Smooth muscle cell (in vitro differentiated cells): Measurements from ENCODE around the genes GPER1, ZFAND2A and ELFN1.

- RAMPAGE, long total RNA: no peak
Observed at GRCh38 chr7:908491-909346, 32.4 kb downstream of the GET4 start.

- RAMPAGE, long total RNA: no peak
Observed at GRCh38 chr7:924672-925152, 29.8 kb downstream of the ADAP1 start.

DNA sequence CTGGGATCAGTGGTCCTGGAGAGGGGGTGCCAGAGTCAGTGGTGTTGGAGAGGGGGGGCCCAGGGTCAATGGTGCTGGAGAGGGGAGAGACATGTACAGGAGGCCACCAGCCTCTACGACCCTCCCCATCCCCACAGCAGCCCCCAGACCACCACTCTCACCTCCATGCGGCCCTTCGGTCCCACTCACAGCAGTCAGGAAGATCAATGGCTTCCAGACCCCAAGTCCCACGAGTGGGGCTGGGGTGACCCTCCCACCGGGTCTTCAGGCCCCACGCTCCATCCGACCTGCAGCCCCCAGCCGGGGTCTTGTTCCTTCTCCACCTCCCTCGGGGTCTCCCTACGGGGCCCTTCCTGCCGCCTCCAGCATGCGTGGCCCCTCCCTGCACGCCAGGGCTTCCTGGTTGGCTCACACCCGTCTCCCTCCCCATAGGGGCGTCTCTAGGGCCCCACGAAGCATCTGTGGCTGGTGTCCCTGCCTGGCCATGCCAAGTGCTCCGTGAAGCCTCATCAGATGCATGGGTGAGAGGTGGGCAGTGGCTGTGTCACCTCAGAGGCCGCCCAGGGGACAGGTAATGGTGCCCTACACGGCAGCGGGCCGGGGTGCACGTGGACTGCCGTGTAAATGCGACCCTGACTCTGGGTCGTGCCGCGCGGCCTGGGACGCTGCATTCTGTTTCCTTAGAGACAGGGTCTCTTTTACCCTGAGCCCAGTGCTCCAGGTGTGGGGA is 20.0 kb downstream of the ADAP1 start:
- RAMPAGE, long total RNA: no peak

GRCh38 chr7:957380-957851 is 2.9 kb upstream of the ADAP1 start:
- RAMPAGE, long total RNA: no peak

- RAMPAGE, long total RNA: no peak
Observed at GRCh38 chr7:981975-982708, 839 bp upstream of the CYP2W1 start.

- RAMPAGE, long total RNA: no peak
Observed at GRCh38 chr7:1059318-1059893, 15.1 kb downstream of the GPR146 start.

DNA sequence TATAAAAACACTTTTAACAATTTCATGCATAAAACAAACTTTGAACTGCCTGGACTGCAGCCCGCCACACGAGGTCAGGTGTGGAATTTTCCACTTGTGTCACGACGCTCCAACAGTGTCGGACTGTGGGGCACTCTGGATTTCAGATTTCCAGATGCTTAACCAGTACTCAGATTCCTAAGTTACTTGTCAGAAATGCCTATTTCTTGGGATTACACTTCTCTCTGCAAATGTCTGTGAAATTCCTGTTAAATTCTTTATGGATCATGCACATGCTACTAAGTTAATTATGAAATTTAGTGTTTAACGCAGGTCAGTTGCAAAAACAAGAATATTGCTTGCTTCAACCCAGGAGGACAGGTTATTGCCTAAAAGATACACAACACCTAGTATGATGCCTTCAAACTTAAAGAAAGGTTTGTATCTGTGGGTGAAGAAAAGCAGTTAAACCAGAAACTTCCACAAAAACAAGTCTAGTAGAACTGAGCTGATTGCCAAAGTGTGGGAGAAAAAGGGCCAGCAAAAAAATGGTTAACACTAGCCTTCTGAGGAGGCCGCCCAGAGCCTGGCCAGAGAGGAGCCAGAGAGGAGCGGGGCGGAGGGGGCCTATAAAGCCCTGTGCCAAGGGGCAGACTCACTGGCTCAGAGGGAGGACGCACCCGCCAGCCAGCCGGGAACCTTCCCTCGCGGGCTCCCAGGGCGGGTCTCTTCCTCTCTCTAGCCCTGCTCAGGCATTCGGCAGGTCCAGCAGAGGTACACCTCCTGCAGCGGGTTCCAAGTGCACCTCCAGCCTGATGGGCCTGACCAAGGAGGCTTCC is at the start of gene GPER1:
Gene GPER1, plus strand, starts transcription at position 637 of the 818 bp plus-strand sequence.
- RAMPAGE, long total RNA: no peak

DNA sequence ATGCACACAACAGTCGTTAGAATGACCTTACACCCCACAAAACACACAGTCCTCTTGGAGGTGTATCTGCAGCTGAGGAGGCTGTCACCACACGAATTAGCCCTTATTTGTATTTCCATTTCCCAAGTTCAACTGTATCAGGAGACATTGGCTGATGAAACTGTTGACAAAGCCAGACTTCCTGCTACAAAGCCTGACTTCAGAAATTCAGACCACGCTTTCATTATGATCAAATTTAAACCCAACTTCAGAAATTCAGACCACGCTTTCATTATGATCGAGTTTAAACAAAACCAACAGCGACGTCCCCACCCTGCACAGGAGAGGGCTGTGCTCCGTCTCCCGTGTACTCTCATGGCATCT is 15.5 kb downstream of the GPER1 start:
- RAMPAGE, long total RNA: no peak

DNA sequence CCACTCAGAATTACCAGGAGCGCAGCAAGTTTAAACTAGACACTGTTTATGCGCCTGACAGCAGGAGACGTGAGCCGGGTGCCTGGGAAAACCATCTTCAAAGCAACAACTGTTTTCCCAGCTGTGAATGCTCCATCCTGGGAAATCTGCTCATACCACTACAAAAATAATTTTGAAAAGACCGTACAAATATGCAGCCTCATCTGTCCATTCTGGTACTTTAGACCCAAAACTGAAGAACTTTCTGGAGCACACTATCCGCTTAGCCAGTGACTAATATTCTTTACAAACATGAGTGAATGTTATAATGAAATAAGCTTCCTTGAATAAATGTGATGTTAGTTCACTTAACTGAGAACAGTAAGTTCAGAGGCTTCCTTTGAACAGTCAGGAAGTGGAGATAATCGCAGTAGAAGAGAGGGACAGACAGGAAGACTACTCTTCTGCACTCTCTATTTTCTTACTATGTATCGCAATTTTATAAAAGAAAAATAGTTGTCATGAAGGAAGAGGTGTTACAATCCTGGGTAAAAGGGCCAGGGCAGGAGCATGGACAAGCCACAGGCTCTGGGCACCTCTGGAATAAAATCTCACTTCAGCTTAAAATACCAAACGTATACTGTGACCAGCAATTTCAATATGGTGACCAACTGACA is 16.8 kb downstream of the GPER1 start:
- RAMPAGE, long total RNA: no peak

DNA sequence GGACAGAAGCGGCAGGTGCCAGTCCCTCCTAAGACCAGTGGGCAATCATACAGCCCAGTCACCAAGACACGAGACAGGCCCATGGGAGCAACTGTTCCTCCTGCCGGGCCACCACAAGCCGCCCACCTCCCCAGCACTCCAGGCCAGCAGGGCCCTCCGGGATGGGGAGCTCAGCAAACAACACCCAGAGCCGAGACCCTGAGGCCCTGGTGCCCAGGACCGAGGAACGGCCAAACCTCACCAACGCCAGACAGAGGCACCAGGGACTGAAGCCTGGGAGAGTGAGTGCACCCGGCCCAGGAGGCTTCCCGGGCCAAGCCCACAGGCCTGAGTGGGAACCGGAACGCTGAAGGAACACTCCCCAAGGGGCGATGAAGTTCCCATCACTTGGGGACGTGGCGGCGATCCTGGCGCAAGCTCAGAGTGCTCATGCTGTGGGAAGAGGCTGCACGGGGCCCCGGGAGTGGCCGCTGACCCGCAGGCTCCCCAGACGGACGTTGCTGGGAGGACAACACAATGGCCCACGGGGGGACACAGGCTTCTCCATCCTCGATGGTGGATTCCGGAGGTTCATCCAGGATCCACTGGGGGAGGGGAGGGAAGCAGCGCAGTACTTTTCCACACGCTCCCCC is 15.0 kb downstream of the C7orf50 start:
- RAMPAGE, long total RNA: no peak

- RAMPAGE, long total RNA: no peak
Observed at GRCh38 chr7:1158115-1158577, 1.9 kb downstream of the ZFAND2A start.

GRCh38 chr7:1159877-1161226 is at the start of gene ZFAND2A:
ZFAND2A (minus strand) TSS chr7:1160196.
- RAMPAGE, long total RNA: start-site peak on the minus strand at chr7:1160127-1160199, 372 and 195 reads in 2 replicates

DNA sequence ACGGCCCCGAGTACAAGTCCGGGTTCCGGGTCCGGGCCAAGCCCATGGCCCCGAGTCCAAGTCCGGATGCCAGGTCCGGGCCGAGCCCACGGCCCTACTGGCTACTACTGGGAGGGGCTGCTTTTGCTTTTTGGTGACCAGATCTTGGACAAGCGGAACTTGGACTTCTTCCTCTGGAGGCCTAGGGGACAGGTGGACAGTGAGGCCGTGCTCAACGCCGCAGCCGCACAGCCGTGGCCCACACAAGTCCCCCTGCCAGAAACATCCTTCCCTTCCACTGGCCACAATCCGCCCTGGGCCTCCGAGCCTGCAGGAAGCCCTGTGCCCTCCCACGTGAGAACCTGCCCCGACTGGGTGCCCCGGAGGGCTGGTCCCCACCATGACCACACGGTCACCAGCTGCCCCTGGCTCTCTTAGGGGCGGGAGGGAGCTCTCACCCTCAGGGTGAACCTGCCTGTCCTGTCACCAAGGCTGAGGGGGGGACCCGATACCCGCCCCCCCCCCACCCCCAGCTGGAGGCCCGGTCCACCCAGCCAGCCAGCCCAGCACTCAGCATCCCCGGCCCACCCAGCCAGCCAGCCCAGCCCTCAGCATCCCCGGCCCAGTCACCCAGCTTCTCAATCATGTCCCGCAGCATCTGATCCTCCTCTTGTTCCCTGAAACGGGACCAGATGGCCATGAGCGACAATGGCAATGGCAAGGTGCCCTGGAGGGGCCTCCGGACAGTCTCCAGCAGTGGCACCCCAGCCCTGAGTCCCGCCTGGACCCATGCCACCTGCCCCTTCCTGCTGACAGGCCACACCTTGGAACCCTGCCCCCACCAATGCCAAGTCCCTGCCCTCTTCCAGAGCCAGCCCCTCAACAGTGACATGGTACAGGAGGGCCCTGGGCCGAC is 24.5 kb downstream of the MICALL2 start:
- RAMPAGE, long total RNA: no peak

GRCh38 chr7:1474086-1474511 is 14.8 kb upstream of the MICALL2 start:
- RAMPAGE, long total RNA: no peak

- RAMPAGE, long total RNA: no peak
Observed at GRCh38 chr7:1535325-1536490, 5.2 kb downstream of the MAFK start.

DNA sequence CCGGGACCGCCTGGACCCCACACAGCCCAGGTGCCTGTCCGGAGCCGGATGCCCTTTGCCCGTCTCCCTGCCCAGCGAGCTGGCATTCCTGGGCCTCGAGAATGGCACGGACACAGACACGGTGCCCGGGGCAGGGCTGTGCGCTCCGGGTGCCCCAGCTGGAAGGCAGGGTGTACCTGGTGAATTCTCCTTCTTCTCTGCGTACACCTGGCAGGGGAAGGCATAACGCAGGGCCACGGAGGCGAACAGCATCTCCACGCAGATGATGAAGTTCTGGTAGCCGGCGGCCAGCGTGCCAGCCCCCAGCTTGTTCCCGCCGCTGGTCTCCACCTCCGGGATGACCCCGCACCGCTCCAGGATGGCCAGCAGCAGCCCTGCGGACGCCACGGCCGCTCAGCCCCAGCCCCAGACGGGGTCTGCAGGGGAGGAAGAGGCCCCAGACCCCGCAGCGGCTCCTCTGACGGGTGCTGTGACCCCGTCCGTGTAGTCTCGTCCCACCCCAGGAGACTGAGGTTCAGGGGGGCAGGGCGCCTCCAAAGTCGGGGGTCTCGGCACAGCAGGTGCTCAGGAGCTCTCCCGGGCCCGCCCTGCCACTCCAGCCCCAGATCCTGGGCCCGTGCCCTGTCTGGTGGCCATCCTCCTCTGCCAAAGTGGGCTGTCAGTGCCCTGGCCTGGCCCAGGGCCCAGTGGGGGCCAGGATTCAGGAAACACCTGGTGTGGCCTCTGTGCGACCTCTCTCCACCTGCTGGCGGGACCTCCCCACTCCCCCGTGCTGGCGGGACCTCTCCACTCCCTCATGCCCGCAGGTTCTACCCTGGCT is 8.2 kb downstream of the TMEM184A start:
- RAMPAGE, long total RNA: no peak

DNA sequence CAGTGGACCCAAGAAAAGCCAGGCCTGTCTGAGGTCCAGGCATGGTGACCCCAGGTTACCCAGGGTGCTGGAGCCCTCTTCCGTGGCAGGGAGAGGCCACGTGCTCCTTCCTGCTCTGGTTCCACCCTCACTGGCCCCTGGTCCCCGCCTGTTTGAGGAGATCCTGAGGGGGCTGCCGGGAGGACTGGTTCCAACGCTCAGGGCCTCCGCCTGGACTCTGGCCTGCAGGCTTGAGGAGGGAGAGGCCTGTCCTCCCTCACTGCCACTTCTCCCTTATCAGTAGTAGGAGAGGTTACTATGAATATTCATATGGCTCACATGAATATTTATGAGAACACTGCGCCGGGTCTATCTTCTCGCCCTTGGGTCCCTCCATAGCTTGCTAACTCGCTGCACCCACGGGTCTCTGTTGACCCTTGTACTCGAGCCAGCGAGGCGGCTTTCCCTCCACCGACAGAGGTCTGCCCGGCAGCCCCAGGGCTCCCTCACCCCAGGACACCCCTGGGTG is 25.3 kb upstream of the ELFN1 start:
- RAMPAGE, long total RNA: no peak

DNA sequence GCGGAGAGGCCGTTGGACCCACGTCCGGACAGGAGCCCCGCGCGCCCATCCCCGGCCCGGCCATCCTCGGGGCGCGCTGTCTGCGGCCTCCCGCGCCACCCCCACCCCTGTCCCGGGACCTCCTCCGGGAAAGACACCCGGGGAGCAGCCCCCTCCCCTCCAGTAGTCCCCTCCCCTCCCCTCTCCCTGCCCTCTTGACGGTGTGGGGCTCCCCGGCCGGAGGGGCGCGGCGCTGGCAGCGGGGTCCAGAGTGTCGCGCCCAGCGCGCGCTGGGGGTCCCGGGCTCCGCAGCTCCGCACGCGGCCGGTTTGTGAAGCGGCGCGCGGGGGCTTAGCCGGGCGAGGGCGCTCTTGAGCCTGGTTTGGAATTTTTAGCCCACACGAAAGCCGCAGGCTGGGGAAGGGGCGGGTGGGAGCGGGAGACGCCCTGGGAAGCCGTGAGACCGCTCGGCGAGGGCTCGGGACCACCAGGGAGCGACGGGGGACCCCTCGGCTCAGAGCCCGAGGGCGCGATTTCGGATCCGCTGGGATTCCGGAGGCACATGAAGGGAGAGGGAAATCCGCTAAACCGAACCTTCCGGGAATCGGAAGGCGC is 5.5 kb upstream of the ELFN1 start:
- RAMPAGE, long total RNA: no peak

DNA sequence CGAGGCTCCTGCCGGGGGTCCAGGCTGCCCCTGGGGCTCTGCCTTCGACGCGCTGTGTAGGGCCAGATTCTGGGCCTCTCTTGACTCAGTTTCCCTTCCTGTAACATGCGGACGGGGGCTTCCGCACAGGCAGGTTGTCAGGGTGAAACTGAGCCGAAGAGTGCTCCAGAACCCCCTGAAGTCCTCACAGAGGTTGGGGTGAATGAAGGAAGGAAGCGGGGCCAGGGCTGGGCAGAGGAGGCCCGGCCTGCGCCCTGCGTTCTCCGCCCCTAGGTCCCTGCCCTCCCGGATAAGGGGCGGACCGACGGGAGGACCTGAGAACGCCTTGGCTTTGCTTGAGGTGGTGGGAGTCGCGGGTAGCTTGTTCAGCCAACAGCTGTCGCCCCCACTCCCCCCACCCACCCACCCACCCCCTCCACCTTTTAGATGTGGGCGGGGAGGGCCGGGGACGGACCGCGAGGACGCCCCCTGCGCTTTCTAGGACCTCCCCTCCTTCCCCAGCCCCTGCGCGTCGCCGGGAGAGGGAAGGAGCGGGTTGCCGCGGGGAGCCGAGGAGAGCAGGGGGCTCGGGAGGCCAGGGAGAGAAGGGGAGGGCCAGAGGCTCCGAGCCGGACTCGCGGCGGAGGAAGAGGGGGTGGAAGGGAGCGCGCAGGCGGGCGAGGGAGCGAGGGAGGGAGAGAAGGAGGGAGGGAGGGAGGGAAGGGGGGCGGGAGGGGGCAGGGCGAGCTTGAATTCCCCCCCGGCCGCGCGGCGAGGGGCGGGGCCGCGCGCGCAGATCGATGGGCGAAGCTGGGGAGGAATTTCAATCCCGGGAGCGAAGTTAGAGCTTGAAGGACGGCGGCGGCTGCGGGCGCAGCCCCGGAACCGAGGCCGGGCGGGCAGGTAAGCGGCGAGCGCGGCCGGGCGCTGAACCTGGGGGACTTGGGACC is at the start of gene ELFN1:
Gene ELFN1, plus strand, starts transcription at position 805 of the 929 bp plus-strand sequence.
- RAMPAGE, long total RNA: no peak

DNA sequence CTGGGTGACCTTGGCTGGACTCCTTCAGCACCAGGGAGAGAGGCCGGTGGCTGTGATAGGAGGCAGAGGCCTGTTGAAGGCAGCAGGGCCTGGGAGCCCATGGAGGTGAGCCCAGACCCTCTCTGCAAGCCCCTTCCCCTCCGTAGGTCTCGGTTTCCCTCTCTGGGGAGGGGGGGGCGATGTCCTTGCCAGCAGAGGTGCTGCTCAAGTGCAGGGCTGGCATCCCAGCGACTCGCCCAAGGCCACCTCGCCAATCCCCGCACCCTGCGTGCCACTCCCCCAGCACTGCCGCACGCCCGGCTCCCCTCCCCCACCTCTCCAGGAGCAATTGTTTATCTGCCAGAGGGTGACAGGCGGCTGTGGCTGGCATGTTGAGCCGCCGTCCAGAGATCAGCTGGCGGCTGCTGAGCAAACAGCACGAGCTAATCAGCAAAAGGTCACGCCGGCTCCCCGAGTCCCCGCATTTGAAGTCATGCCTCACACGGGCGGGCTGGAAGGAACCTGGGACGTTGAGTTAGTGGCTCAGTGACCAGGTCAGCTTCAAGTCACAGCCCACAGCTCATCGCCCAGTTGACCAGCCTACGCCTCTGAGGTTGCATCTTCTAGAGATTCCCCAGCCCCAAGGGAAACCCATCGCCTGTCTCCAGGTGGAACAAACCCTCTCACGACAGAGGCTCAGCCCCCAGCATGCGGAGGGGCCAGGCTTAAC is 43.7 kb downstream of the ELFN1 start:
- RAMPAGE, long total RNA: no peak